Measurements from ENCODE around the genes PRKAB2, ACP6 and PPIAL4G.

- RRBS = no CpG with 5 or more reads among the region's 27 CpGs
Observed at GRCh38 chr1:145475679-145476045, 50.3 kb upstream of the NBPF20 start.

DNA sequence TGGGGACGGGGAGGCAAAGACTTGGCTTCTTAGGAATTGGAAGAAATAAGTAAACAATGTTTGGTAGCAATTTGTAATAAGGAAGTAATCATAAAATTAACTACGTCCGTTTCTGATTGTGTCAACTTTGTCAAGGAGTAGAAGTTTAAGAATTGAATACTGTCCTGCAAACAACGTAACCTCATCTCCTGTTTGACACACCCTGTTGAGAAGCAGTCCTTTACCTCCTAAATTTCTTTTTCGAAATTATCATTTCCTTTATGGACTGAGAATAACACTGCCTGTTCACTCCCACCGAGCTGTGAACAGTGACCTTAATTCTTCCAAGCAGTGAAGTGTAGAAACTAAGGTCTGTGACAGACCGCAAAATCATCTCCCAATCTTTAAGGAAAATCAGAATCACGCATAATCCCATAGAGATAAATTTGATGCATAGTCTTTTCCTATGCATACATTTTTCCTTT, 604 bp downstream of the POLR3C start:
- RRBS = no CpG with 5 or more reads among the region's 8 CpGs

- RRBS = no CpG with 5 or more reads among the region's 8 CpGs
Observed at GRCh38 chr1:145846053-145846415, 604 bp downstream of the NUDT17 start.

GRCh38 chr1:145919257-145919942, 883 bp upstream of the PEX11B start:
- RRBS = no CpG with 5 or more reads among the region's 22 CpGs

GRCh38 chr1:145961024-145961586, 3.3 kb downstream of the ANKRD34A start:
- RRBS = 92% methylated on average over 3 of the region's 47 CpGs

DNA sequence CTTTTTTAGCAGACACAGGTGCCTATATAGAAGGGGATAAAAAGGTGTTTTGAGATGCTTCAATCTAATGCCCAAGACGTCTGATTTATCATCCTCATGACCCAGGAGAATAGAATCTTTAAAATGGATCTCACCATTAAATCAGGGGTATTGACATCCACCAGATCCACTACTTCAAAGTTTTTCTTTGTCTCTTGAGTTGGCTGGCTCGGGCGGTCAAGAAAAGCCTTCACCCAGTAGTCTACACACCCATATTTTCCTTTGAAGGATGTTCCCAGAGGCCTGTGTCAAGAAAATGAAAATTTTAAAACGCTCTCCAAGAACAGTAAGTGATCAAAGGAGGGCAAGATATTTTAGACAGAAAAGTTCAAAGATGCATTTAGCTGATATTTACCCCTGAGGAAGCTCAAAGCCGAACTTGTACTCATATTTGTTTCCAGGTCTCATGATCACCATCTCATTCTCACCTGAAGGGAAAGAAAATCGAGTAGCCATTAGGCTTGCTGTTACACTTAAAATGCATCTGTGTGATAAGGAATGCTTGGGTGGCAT, 1.3 kb downstream of the TXNIP start:
- RRBS = no CpG with 5 or more reads among the region's 6 CpGs

GRCh38 chr1:146036933-146037590, 15.5 kb upstream of the HJV start:
- RRBS = no CpG with 5 or more reads among the region's 19 CpGs

DNA sequence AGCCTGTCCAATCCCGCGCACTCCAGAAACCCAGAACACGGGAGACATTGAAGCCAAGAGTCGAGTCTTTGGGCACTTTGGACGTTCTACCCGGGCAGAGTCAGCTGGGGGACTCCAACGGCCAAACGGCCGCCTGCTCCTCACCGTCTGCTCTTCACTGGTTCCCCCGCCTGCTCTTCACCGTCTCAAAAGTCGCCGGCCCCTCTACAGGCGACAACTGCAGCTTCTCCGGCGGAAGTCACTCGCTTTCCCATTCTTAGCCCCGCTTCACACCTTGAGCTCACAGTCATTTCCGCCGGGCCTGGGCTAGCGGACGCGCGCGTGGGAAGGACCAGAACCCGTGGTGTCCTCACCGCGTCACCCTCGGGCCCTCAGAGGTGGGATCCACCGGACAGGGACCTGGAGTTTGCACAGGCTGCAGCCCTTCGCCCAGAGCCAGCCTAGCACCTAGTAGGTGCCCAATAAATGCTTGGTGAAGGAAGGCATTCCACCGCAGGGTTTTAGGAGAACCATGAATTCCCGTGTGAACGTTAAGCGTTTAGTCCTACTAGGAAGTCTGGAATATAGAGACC, 27.9 kb upstream of the HJV start:
- RRBS = 100% methylated on average over 8 of the region's 36 CpGs

DNA sequence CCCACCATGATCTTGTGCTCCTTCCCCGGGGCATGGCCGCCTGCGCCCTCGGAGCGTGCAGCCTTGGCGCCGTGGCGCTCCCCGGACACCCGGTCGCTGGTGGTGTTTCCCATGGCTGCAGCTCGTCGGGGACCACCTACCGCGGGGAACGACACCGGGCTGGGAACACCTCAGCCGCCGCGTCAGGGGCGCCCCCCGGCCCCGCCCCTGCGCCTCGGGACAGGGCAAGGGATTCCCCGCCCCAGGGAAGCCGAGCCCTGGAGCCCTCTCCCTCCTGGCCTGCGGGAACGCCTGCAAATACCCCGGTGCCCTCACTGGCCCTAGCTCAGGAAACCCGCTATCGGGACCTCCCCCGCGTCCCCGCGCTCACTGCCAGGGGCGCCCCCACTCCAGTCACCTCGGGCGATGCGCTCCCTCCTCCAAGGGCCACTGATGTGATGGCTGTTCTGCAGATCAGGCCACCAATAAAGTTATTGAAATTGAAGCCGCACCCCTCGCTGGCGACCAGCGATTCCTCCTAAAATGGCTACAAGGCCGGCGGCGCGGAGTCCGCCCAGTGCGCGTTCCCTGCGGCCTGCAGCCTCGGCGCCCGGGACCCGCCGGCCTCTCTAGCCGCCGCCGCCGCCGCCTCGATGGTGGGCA, at the start of gene PRKAB2:
Gene PRKAB2 (minus strand): TSS at position 439 of the 642 bp plus-strand sequence.
- RRBS = 2% methylated on average over 33 of the region's 63 CpGs

DNA sequence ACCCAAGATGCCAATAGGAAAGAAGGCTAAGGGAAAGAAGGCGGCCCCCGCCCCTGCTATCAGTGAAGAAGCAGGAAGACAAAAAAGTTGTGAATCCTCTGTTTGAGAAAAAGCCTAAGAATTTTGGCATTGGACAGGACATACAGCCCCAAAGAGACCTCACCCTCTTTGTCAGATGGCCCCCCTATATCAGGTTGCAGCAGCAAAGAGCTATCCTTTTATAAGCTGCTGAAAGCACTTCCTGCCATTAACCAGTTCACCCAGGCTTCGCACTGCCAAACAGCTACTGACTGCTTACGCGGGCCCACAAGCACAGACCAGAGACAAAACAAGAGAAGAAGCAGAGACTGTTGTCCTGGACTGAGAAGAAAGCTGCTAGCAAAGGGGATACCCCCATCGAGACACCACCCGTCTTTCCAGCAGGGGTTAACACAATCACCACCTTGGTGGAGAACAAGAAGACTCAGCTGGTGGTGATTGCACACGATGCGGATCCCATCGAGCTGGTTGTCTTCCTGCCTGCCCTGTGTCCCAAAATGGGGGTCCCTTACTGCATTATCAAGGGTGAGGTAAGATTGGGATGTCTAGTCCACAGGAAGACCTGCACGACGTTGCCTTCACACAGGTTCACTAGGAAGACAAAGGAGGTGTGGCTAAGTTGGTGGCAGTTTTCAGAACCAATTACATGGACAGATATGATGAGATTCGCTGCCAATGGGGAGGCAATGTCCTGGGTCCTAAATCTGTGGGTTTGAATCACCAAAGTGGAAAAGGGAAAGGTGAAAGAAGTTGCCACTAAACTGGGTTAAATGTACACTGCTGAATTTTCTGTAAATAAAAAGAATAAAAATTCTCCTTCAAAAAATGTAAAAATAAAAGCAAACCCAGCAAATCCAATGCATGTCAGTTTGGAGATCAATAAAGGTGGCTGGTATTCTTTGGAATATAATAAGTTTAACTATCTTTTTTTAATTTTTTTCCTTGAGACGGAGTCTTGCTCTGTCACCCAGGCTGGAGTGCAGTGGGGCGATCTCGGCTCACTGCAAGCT, 1.3 kb downstream of the FMO5 start:
- RRBS = no CpG with 5 or more reads among the region's 16 CpGs

- RRBS = no CpG with 5 or more reads among the region's 11 CpGs
Observed at GRCh38 chr1:147238917-147239636, 3.4 kb upstream of the CHD1L start.

GRCh38 chr1:147242874-147243662, 584 bp downstream of the CHD1L start:
- RRBS = 2% methylated on average over 19 of the region's 63 CpGs

DNA sequence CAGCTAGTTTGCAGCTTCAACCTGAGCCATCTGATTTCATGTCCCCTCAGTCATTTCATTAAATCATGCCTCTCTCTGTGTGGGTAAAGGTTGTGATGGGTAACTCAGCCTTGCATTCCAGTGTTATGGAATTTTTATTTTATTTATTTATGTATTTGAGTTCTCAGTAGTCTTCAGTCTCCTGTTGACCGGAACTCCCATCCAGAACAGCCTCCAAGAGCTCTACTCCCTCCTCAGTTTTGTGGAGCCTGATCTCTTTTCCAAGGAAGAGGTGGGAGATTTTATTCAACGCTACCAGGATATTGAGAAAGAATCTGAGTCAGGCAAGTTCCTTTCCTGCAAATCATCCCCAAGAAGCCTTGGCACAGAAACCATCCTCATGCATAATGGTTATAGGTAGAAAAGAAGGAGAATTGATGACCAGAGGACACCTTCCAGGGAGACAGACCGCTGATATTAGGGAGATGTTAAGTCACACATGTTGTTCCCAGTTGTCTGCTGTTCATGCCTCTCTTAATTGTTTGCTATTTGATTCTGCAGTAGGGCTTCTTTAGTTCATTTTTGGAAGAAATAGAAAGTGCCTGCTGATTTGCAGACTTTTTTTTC, 21.9 kb downstream of the CHD1L start:
- RRBS = no CpG with 5 or more reads among the region's 3 CpGs

- RRBS = no CpG with 5 or more reads among the region's 5 CpGs
Observed at GRCh38 chr1:147542582-147542995, 1.3 kb downstream of the BCL9 start.

- RRBS = under 1% methylated on average over 9 of the region's 31 CpGs
Observed at GRCh38 chr1:147670344-147670813, at the start of gene ACP6. Gene ACP6, minus strand, starts transcription at chr1:147670524.

DNA sequence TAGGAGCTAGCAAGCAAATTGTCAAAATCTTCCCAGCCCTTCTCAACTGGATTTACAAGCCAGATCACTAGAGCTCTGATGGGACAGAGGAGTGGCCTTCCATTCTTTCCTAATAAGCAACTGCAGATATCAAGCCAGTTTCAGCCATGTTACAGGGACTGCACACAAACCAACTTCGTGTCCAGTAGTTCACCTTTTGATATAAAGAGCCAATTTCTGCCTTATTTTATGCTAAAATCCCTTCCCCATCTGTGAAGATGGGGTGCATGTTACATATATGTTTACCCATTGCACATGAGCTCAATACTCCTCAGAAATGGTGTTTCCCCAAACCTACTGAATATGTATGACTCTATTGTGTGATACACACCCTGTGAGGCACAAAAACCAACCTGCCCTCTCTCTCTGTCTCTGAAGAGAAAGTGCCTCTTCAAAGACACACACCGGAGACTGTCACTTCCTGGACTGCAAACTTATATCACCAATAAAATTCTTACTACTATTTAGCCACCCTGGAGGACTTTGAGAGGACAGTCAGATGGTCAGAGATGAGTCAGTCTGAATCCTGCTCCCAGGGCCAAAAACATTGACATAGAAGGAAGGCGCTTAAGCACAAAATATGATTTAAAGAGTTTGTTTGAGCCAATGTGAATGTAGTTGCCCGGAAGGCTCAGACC, 110.5 kb downstream of the PPIAL4G start:
- RRBS = no CpG with 5 or more reads among the region's 4 CpGs

- RRBS = no CpG with 5 or more reads among the region's 46 CpGs
Observed at GRCh38 chr1:148401935-148403056, 80.8 kb downstream of the PPIAL4G start.

DNA sequence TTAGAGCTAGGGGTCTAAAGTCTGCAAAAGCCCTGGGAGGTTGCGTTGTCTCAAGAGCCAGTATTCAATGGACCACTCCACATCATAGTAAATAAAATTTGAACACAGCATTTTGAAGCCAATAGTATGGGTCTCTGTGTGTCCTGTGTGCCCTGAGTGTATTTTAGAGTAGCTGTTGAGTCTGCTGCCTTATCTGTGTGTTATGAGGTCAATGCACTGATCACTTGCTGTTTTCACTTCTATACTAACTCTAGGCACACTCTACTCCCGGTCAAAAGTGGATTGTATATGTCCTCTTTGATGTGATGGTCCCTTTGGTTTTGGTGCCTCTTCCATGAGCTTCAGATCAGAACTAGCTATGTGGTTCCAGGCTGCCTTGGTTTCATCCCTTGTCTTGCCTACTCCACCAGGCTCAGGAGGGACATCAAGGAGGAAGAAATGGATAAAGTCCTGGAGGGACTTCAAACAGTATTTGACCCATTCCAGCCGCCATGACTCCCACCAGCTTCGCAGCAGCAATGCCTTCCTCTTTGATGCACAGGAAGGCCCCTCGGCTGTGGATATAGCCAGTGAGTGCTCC, 57.9 kb downstream of the PPIAL4G start:
- RRBS = no CpG with 5 or more reads among the region's 5 CpGs

DNA sequence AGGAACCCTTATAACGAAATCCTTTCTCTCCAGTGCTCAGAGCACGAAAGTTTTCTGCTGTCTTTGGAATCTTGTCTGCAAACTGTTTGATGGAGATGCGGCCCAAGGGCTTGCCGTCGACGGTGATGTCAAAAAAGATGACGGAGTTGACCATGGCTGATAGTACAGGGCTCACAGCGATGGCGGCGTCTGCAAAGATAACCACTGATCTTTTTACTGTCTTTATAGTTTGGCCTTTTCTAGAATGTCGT, at the start of gene PPIAL4G:
Gene PPIAL4G (minus strand): TSS at position 204 of the 251 bp plus-strand sequence.
- RRBS = no CpG with 5 or more reads among the region's 11 CpGs

DNA sequence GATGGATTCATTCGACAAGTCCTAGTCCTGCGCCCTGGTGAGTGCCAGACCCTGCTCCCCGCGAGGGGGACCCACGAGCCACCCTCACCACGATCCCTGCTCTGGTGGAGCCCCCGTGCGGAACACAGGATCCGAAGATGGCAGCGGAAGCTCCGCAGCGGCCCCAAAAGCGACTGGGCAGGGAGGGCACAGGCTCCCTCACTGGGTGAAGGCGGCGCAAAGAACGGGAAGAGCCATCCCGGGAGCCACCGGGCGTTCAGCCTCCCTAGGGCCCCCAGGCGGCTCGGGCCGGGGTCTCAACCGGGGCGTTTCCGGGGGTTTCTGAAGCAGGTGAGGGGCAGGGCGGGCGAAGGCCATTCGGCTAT, 45.6 kb upstream of the PPIAL4G start:
- RRBS = no CpG with 5 or more reads among the region's 28 CpGs

All from Jurkat, Clone E6-1 (cell line).